Heart (tissue), 3 donors: Measurements from ENCODE around the genes DPPA2, NEPRO and CFAP44.

GRCh38 chr3:109316092-109316978 is at the start of gene DPPA2:
Gene DPPA2 (minus strand): TSS chr3:109316517.
- RAMPAGE, long total RNA, 2 experiments: no peak in any of the 2 experiments

DNA sequence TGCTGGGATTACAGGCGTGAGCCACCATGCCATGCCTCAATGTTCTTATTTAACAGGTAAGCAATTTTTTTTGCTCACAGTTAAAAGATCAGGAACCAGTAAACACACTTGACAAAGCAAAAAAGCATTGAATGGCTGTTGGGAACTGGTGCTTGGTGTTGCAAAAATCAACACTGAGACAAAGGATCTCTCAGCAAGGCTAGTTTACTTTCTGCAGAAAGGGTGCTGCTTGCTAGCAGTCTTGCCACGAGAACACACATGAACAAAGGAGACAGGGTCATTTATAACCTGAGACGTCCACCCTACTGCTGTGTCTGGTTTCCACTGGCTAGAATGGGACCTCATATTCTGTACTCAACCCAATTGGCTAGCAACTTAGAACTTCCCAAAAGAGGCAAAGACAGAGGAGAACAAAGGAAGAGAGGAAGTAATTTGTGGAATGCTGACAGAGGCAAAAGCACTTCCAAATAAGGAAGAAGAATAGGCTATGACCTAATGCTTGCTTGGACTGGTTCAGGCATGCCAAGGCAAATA is 107.2 kb upstream of the NECTIN3 start:
- RAMPAGE, long total RNA, 2 experiments: no peak in any of the 2 experiments

- RAMPAGE, long total RNA, 2 experiments: no peak in any of the 2 experiments
Observed at GRCh38 chr3:111081538-111082641, 10.3 kb downstream of the NECTIN3 start.

DNA sequence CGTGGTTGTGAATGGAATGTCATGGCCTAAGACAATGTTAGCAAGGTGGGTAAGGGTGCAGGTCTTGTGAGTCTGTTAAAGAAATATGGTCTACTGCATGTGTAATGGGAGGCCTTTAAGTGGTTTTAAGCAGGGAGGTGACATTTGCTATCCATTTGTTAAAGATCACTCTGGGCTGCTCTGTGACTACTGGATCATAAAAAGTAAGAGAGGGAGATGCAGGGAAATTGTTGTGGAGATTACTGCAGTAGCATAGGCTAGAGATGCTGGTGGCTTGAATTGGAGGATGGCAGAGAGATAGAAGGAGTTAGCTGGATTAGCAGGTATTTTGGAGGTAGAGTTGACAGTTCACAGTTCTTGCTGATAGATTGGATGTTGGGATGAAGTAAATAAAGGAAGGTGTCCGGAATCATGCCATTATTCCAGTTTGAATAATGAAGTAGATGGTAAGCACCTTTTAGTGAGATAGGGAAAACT is 32.2 kb upstream of the ABHD10 start:
- RAMPAGE, long total RNA, 2 experiments: no peak in any of the 2 experiments

DNA sequence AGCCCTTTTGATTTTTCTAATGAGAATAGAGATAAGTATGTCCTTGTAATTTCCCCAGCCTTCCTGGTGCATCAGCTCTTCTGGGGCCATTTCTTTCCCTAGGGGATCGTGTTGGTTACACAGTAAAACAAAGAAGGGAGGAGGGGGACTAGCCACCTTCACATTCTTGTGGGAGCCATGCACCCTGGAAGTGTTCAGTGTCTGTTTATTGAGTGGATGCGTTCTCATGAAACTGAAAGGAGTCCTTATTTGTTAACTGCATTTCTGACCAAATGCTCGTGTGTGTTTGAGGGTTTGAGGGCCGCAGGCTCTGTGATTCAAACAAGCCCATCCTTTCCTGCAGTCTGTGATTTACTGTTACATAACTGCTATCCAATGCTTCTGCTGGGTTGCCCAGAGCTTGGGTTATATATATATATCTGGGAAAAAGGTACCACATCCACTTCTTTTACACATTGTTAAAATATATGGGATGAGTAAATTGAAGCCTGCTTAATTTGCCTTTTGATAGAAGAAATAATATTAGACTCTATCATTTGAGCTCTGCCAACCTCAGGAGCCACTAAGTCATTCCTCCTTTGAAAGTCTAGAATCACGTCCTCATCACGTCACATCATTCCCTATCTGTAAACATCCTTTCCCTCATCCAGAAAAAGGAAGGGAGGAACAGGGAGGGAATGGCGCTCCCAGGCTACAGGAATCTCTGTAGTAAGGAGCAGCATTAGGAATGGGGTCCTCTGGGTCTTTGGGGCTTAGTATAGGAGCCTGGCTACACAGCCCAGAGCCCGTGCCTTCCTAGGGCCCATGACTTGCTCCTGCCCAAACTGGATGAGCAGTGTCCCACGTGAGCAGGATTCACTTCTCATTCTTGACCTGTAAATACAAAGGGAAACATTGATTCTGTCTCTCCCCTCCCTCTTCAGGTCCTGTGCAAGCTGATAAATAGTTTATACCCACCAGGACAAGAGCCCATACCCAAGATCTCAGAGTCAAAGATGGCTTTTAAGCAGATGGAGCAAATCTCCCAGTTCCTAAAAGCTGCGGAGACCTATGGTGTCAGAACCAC is 1.5 kb downstream of the TAGLN3 start:
- RAMPAGE, long total RNA, 2 experiments: no peak in any of the 2 experiments

DNA sequence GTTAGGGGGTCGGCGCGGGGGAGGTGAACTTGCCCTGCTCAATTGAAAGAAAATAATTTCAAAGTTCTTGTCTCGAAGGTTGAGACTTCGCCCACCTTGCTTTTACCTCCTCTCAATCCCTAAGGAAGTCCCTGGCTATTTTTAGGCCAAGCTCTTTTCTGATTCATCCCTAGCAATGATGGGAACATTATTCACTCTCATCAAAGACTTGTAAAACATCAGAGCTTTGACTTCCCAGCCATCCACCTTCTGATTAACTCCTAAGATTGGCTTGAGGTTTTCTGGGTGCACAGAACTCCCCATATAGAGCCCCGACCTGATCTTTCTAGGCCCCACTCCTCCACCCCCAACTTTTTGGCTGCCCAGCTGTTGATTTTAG is 971 bp downstream of the C3orf52 start:
- RAMPAGE, long total RNA, 2 experiments: no peak in any of the 2 experiments

- RAMPAGE, long total RNA, 2 experiments: no peak in any of the 2 experiments
Observed at GRCh38 chr3:112127597-112128187, 5.4 kb downstream of the GCSAM start.

- RAMPAGE, long total RNA, 2 experiments: no peak in any of the 2 experiments
Observed at GRCh38 chr3:112498659-112499251, 517 bp downstream of the BTLA start.

DNA sequence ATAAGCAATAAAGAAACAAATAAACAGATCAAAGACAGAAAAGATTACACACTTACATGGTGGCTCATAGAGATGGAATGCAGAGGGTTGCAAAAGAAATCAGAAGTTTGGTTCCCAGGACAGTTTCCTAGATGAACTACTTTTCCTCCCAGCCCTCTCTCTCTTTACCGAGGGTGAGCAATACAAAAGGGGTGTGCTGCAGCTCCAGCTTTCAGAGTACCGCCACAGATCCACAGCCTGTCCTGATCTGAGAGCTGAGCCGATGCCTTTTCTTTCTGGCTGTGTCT is 729 bp downstream of the CCDC80 start:
- RAMPAGE, long total RNA, 2 experiments: no peak in any of the 2 experiments

- RAMPAGE, long total RNA, 2 experiments: start-site peak on the plus strand in 1 of 2 experiments, at chr3:113019453-113019550 at its widest, 54 to 113 reads per replicate; start-site peak on the minus strand in 1 of 2 experiments, at chr3:113019657-113019666 at its widest, 140 reads per replicate
Observed at GRCh38 chr3:113018853-113020040, at the start of gene NEPRO. Gene NEPRO (minus strand): TSS chr3:113019671.

GRCh38 chr3:113051665-113052187 is 32.3 kb upstream of the NEPRO start:
- RAMPAGE, long total RNA, 2 experiments: no peak in any of the 2 experiments

- RAMPAGE, long total RNA, 2 experiments: no peak in any of the 2 experiments
Observed at GRCh38 chr3:113193153-113193735, 18.1 kb upstream of the BOC start.

- RAMPAGE, long total RNA, 2 experiments: no peak in any of the 2 experiments
Observed at GRCh38 chr3:113245768-113246234, 34.4 kb downstream of the BOC start.

DNA sequence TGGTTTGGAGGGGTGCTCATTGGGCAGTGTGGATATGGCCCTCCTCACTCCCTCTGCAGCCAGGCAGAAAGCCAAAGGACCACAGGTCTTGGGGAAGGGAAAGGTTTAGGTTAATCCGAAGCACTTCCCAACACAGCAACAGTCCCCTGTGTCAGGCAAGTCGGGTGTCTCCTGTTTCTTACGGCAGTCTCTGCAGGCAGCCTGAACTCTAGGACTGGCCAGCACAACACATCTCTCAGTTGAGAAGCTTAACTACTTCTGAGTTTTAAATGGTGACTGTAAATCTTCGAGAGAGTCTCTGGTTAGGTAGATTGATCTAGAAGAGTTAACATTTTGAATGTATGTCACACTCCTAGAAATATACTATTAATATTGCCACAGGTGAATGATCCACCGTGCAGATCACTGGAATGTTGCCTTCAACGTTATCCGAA is 36.8 kb downstream of the BOC start:
- RAMPAGE, long total RNA, 2 experiments: no peak in any of the 2 experiments

- RAMPAGE, long total RNA, 2 experiments: no peak in any of the 2 experiments
Observed at GRCh38 chr3:113440848-113441811, at the start of gene CFAP44. Gene CFAP44 (minus strand): TSS chr3:113441493.

- RAMPAGE, long total RNA, 2 experiments: no peak in any of the 2 experiments
Observed at GRCh38 chr3:113536550-113537295, 4.4 kb downstream of the SIDT1 start.

GRCh38 chr3:113625774-113626135 is 70.7 kb downstream of the USF3 start:
- RAMPAGE, long total RNA, 2 experiments: no peak in any of the 2 experiments

DNA sequence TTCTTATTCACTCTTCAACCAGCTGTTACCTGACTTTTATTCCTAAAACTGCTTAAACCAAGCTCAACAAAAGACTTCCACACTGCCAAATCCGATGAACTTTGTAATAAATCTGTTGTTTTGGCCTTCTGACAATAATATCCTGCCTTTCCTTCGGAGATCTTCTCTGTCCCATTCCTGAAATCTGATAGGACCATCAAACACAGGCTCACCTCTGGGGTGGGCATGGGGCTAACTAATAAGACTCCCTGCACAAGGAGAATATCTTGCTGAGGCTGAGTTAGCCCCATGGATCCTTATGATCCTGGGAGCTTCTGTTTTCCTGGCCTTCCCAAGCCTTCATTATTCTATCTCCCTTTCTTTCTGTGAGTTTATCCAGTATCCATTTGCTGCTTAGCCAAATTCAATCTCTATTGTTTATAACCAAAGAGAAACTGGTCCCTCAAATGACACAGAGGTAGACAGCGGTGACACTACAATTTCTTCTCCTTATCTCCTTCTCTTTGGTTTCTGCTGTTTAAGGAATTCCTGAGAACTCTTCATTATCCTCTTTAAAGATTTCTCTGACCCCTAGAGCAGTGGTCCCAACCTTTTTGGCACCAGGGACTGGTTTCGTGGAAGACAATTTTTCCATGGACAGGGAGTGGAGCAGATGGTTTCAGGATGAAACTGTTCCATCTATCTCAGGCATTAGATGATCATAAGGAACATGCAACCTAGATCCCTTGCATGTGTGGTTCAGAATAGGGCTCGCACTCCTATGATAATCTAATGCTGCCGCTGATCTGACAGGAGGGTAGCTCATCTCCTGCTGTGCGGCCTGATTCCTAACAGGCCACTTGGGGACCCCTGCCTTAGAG is 4.9 kb downstream of the USF3 start:
- RAMPAGE, long total RNA, 2 experiments: no peak in any of the 2 experiments

- RAMPAGE, long total RNA, 2 experiments: no peak in any of the 2 experiments
Observed at GRCh38 chr3:113718110-113719245, 22.0 kb upstream of the USF3 start.

GRCh38 chr3:113746626-113746854 is 295 bp upstream of the ATP6V1A start:
- RAMPAGE, long total RNA, 2 experiments: no peak in any of the 2 experiments